Neural progenitor cell (in vitro differentiated cells): Measurements from ENCODE around the gene DNAH17.

DNA sequence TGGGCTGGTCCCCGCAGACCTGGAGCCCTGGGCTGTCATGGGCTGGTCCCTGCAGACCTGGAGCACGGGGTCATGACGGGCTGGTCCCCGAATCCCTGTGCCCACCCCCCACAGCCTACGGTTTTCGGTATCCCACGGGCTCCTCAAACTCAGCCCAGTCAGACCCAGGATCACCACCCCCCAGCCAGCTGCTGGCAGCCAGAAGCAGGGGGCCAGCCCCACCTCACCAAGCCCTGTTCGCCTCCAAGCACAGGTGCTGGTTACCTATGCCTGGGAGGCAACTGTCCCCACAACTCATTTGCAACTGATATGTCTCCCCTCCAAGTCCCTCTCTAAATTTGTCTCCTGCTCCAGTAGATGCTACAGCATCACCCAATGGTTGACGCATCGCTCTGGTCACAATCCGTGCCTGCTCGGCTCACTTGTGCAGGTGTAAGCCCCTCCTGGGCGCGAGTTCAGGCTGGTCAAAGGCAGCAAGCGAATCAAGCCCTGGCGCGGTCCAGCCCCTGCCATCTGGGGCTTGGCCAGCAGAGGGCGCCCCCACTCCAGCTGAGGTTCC is 16.2 kb downstream of the TMC6 start:
- RAMPAGE, long total RNA, result no peak

DNA sequence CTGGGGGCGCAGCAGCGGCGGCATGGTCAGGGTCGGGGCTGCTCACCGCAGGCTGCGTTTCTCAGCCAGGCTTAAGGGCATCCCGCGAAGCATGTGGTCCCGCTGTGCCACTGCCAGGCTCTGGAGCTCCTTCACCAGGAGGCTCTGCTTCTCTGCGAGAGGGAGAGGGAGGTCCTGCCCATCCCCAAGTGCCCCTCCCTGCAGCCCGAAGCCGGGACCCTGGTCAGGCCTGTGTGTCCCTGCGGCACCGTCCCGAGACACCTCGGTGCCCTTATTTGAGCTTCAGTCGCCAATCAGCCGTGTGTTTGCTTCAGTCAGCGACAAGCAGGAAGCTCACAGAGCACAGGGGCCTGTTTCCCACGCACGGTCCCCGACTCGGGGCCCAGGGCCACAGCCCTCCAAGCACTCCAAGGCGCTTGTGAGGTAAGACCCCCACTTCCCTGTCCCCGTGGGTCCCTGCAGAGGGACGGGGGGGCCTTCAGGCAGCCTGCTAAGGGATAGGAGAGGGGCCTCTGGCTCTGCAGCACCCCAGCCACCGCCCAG is 3.4 kb downstream of the TMC6 start:
- RAMPAGE, long total RNA, result no peak

- RAMPAGE, long total RNA, result no peak
Measured at GRCh38 chr17:78129028-78129498, 508 bp upstream of the TMC6 start.

GRCh38 chr17:78138941-78139548 is 7.1 kb upstream of the C17orf99 start:
- RAMPAGE, long total RNA, result no peak

GRCh38 chr17:78291989-78292265 is 60.5 kb downstream of the TMEM235 start:
- RAMPAGE, long total RNA, result no peak

DNA sequence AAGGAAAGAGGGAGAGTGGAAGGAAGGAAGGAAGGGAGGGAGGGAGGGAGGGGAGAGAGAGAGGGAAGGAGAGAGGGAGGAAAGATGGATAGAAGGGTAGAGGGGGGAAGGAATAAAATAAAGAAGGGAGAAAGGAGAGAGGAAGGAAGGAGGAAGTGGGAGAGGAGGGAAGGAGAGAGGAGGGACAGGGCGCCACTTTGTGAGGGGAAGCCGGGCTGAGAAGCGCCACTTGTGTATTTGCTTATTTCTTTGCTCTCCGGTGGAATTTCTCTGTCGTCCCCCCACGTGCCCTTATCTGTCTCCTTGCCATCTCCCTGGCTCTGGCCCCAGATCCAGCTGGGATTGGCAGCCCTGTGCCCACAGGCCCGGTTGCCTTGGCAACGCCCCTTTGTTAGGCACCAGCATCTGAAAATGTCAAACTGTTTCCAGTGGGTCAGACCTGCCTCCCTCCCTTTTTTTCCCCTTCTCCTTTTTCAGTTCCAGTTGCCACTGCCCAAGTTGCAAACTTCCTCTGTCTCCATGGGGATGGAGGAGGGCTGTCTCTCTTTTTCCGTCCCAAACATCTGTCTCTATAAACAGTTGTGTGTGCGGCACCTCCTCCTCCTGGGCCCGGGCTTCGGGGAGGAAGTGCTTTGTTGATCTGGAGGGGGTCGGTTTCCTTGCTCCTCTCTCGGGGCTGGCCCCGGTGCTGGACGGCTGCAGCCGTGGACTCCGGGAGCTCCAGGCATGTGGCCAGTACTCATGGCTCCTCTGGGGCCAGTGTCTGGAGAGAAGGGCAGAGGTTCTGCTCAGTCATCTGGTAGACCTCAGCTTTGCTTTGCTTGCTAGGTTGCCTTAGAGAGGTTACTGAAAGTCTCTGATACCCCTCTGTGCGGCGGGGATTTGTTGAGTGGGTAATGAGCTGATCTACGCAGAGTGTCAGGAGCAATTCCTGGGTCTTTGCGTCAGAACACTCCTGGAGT is 35.4 kb downstream of the SOCS3 start:
- RAMPAGE, long total RNA, result no peak

- RAMPAGE, long total RNA, result no peak
Measured at GRCh38 chr17:78397869-78398371, 19.5 kb downstream of the PGS1 start.

GRCh38 chr17:78530003-78530564 is 47.1 kb downstream of the DNAH17 start:
- RAMPAGE, long total RNA, result no peak

GRCh38 chr17:78577208-78577599 is at the start of gene DNAH17:
TSS of gene DNAH17 (minus strand) at chr17:78577396.
- RAMPAGE, long total RNA, result no peak

DNA sequence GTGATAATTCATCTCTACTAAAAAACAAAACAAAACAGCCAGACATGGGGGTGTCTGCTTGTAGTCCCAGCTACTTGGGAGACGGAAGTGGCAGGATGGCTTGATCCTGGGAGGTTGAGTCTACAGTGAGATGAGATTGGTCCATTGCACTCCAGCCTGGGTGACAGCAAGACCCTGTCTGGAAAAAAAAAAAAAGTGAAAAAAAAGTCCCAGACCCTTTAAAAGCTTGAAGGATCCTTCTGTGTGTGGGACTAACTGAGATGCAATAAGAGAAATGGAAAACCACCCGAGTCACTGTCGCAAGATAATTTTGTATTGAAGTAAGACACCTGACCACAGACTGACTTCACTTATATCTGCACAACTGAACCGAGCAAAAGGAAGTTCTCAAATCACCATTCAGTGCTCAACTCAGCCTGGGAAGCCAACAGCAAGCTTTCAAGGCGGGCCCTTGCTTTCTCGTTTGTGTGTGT is 61.6 kb upstream of the DNAH17 start:
- RAMPAGE, long total RNA, result no peak

DNA sequence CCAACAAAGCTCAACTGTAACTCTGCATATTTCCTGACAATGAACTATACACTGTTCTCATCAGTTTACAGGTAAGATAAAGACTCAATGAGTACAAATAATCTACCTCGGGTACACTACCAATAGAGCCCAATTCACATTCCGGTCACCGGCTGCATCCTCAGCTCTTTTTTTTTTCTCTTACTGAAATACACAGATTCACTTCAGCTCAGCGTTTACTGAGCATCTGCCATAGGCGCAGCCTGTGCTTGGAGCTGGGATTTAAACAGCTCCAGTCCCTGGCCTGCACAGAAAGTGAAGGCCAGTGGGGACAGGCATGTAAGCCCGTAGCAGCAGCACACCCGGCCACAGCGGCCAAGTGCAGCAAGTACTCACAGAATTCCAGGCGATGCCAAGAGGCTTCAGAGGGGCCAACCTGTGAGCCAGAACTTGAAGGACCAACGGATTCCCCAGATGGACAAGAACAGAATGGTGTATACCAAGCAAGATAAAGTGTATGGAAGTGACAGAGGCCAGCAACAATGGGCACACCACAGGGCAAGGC is 48.7 kb downstream of the CYTH1 start:
- RAMPAGE, long total RNA, result no peak

DNA sequence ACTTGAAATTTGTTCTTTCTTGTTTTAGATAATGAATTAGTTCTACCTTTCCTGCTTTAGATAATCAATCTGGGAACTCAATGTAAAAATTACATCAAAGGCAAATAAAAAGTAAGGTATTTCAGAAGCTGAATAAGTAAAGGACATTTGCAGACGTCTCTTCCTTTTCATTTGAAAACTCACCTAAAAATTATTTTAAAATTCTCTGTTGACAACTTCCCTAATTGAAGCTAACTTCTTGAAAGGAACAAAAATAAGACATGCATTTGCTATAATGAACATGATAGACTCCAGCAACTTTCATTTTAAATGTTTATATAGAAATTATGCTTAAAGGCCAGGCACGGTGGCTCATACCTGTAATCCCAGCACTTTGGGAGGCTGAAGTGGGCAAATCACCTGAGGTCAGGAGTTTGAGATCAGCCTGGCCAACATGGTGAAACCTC is 6.5 kb downstream of the CYTH1 start:
- RAMPAGE, long total RNA, result no peak

DNA sequence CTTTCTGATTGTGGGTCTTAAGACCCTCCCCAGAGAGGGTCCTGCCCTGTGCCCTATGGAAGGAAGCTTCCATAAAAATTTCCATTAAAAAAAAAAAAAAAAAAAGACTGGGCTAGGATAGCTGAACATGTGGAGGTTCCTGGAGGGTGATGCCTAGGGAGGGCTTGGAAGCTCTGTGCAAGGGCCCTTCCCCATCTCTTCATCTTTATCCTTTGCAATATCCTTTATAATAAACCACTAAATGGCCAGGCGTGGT is 3.8 kb upstream of the CYTH1 start:
- RAMPAGE, long total RNA, result no peak

DNA sequence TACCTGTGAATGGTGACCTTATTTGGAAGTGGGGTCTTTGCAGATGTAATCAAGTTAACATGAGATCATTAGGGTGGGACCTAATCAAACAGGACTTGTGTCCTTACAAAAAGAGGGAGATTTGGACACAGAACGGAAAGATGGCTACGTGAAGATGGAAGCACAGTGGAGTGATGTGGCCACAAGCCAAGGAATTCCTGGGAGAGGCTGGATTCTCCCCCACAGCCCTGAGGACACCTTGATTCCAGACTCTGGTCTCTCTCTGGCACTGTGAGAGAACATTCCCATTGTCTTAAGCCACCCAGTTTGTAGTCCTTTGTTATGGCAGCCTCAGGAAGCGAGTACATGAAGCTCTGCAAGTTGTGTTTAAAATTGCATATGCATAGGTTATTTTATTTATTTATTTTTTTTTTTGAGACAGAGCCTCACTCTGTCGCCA is 5.7 kb upstream of the CYTH1 start:
- RAMPAGE, long total RNA, result no peak

DNA sequence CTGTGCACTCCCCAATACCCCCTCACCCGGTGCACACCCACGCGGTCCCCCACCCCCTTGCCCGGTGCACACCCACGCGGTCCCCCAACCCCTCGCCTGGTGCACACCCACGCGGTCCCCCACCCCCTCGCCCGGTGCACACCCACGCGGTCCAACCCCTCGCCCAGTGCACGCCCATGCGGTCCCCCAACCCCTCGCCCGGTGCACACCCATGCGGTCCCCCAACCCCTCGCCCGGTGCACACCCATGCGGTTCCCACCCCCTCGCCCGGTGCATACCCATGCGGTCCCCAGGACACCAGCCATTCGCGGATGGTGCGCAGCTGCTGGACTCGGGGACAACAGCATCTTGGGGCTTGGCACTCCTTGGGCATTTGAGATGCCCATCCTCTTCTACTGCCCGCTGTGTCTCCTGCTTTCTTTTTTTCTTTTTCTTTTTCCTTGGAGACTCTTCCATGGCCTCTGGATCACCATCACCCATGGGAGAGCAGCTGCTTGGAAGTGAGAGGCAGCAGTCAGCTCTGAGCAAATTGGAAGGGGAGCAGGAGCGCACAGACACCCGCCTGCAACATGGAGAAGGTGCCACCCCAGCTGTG is 20.1 kb upstream of the CYTH1 start:
- RAMPAGE, long total RNA, result no peak

DNA sequence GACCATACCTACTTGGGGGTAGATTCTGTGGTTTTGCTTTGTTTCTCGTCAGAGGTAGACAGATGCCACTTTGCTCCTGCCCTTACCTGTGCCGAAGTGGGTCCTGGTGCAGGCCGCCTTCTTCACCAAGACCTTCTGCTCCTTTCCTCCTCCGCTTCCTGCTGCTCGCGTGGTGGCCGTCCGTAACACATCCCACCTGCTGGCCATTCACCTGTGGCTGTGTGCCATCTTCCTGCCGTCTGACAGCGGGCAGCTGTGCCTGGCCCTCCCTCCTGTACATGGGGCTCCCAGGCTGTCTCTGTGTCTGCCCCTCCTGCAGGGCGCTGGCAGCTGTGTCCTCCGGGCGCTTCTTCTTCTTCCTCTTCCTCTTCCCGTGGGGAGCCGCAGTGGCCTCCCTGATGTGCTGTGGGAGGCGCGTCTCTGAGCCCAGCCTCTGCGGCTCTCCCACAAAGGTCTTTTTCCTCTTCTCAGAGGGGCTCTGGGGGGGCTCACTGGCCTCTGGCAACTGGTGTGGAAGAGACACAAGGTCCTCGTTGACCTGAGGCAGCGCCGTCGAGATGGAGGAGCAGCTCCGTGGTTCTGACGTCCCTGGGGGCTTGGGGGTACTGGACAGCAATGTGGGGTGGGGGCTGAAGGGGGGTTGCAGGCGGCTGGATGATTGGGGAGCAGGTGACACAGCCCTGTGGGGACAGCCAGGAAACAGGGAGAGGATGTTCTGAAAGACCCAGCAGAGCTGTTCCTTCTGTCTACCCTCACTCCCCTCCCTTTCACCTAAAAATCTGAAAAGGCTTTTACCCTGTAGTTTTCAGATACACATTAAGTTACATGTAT is 21.4 kb upstream of the CYTH1 start:
- RAMPAGE, long total RNA, result no peak

GRCh38 chr17:78804493-78805249 is 22.6 kb upstream of the CYTH1 start:
- RAMPAGE, long total RNA, result no peak

- RAMPAGE, long total RNA, result no peak
Measured at GRCh38 chr17:78828271-78829200, 12.1 kb downstream of the USP36 start.

- RAMPAGE, long total RNA, result no peak
Measured at GRCh38 chr17:78838469-78839073, 2.0 kb downstream of the USP36 start.

DNA sequence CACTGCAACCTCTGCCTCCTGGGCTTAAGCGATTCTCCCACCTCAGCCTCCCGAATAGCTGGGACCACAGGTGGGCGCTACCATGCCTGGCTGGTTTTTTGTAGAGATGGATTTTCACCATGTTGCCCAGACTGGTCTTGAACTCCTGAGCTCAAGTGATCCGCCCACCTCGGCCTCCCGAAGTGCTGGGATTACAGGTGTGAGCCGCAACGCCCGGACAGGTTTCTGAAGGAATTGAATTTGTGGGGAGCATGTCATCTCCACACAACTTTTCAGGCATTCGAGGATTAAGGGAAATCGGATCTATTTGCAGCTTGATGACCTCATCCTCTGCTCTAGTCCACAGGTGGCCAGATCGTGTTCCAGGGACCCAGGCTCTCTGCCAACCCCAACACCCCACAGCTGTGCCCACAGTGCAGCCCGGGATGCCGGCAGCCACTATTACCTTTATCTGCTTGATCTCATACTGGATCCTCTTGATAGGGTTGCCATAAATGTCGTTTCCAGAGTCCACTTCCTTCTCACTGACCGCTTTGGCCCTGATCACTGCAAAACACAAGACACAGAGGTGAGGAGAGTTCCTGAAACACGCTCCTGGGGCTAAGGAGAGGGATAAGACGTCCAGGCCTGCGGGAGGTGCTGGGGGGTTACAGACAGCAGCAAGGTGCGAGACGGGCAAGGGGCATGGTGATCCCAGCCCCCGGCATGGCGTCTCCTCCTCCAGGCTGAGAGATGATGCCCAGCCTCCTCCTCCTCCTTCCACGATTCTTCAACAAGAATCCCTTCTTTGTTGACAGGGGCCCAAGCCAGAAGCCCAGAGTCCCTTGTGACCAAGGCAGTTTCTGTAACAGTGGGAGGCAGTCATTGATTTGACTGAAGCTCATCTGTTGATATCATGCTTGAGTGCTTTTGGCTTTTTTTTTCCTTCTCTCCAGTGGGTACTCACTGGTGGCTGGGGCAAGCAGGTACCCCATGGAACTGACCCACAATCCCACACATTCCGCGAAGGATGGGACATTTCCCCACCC is 29.3 kb downstream of the CEP295NL start:
- RAMPAGE, long total RNA, result no peak